ENCODE measurements around a stretch of chr4.

GRCh38 chr4:184804447-184804919 is 21.3 kb downstream of the ACSL1 start:
- PRO-cap, 3 experiments, result no peak in any of the 3 experiments
- RAMPAGE, long total RNA, 4 experiments, result no peak in any of the 4 experiments
- RRBS, result no CpG with 5 or more reads among the region's 9 CpGs

- PRO-cap, 3 experiments, result peak in 3 of 3 experiments; most common plus-strand start chr4:184805832 (in 3); most common minus-strand start chr4:184805553 (in 3)
- RAMPAGE, long total RNA, 4 experiments, result start-site peak on the minus strand in 4 of 4 experiments, at chr4:184805530-184805738 at its widest, 33 to 356 reads per replicate
- RRBS, result 9% methylated on average over 1 of the region's 8 CpGs
These were observed 20.4 kb downstream of the ACSL1 start for GRCh38 chr4:184805193-184805984.

- PRO-cap, 3 experiments, result no peak in any of the 3 experiments
- RAMPAGE, long total RNA, 4 experiments, result no peak in any of the 4 experiments
- RRBS, result no CpG with 5 or more reads among the region's 6 CpGs
These were observed 19.6 kb downstream of the ACSL1 start for GRCh38 chr4:184805995-184806677.

DNA sequence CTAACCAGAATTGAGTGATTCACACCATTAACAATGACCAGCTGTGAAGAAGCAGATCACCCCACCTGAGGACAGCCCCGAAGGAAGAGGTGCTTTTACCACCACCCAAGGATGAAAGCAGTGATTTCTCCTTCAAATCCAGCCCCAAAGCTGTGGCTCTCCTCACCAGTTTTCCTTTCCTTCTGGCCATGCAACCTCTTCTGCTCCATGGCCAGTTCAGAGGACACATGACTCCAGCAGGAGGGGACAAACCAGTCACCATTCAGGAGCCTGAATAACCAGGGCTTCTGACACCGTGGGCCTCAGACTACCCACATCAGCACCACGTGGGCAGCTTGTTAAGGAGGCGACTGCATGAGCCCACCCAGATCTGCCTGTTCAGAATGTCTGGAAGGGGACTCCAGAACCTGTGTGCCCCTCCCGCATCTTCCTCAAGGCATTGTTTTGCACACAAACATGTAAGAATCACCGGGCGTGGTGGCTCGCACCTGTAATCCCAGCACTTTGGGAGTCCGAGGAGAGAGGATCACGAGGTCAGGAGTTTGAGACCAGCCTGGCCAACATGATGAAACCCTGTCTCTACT is 21.1 kb upstream of the ACSL1 start:
- PRO-cap, 3 experiments, result no peak in any of the 3 experiments
- RAMPAGE, long total RNA, 4 experiments, result no peak in any of the 4 experiments
- RRBS, result no CpG with 5 or more reads among the region's 10 CpGs

DNA sequence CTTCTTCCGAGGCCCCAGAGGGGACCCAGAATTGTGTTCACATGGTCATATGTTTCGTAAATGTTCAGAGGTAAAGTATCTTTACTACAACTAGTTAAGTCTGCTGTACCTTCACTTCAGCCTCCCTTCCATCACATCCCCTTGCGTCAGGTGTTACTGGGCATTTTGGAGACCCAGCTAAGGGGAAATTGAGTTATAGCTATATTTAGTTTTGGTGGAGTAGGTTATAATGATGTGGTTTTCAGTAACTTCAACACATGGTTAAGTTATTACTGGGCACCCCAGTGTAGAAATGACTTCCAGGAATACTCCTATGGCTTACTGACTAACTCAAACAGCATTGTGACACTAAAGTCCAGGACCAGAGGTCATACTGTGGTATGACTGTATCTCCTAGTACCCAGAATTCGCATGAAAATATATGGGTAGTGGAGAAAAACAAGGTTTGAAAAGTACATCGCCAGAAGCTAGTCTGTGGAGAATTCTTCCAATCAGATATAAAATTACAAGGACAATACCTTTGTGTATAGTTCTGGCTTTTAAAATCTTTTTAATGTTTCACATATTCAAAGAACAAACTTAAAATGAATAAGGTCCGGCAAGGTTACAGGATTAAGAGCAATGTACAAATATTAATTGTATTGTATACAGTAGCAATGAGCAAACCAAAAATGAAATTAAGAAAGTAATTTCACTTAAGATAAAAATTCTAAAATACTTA is 23.5 kb upstream of the ACSL1 start:
- PRO-cap, 3 experiments, result no peak in any of the 3 experiments
- RAMPAGE, long total RNA, 4 experiments, result no peak in any of the 4 experiments
- RRBS, result no CpG with 5 or more reads among the region's 6 CpGs

DNA sequence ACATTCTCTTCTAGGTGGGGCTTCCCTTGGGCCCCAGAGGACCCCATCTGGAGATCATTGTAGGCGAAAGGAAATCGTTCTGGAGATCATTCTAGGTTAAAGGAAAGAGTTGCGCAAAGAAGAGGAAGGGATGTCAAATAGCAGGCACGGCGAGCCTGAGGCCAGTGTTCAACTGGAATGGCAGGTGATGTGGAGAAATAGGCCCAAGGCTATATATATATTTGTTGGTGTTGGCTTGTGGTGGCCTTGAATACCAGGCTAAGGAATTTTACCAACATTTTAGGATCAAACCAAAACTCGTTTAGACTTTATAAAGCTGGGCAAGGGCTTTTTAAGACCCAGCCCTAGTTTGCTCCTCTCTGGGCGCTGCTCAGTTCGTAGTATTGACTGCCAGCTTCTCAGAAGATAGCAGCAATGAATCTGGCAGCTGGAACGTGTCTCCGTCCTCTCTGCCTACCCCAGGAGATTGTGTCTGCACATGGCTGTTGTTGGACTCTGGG is 68.5 kb upstream of the ACSL1 start:
- PRO-cap, 3 experiments, result peak in 1 of 3 experiments; most common plus-strand start position 136 of the sequence (in 1)
- RAMPAGE, long total RNA, 4 experiments, result no peak in any of the 4 experiments
- RRBS, result no CpG with 5 or more reads among the region's 10 CpGs

DNA sequence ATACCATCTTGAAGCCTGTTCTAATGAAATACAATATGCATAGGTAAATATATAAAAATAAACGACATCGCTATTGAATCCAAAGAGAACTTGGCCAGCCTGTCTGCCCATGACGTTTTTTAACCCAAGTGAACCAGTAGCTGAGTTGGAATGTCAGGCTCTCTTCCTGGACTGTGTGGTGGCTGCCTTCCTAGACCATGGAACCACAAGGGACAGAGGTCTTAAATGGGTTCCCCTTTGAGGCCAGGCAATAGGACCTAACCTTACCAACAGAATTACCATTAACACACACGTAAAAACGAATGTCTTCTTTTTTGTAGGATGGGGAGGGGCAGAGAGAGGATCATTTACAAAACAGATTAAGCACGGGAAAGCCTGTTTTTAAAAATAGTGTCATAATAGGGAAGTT is 69.3 kb upstream of the ACSL1 start:
- PRO-cap, 3 experiments, result peak in 1 of 3 experiments; most common minus-strand start position 214 of the sequence (in 1)
- RAMPAGE, long total RNA, 4 experiments, result no peak in any of the 4 experiments
- RRBS, result no CpG with 5 or more reads among the region's 6 CpGs

DNA sequence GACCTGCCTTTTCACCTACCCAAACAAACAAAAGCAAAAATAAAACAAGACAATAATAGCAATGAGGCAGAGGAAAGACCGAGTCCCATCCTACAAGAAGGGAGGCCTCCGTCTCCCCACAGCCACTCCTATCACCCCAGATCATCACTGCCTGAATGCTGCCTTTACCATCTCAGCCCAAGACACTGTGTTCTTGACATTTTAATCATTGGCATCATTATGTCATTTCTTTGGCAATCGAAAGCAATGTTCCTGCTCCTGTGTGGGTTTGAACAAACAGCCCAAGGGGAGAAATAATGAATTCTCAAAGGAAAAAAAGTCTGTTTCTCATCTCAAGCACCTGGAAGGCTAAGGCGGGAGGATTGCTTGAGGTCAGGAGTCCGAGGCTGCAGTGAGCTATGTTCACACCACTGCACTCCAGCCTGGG is 73.0 kb upstream of the ACSL1 start:
- PRO-cap, 3 experiments, result no peak in any of the 3 experiments
- RAMPAGE, long total RNA, 4 experiments, result no peak in any of the 4 experiments
- RRBS, result no CpG with 5 or more reads among the region's 5 CpGs

GRCh38 chr4:185108020-185108457 is 35.0 kb upstream of the SLC25A4 start:
- PRO-cap, 3 experiments, result no peak in any of the 3 experiments
- RAMPAGE, long total RNA, 4 experiments, result no peak in any of the 4 experiments
- RRBS, result no CpG with 5 or more reads among the region's 2 CpGs

- PRO-cap, 3 experiments, result no peak in any of the 3 experiments
- RAMPAGE, long total RNA, 4 experiments, result no peak in any of the 4 experiments
- RRBS, result no CpG with 5 or more reads among the region's 2 CpGs
These were observed 10.0 kb downstream of the SNX25 start for GRCh38 chr4:185219487-185219797.

DNA sequence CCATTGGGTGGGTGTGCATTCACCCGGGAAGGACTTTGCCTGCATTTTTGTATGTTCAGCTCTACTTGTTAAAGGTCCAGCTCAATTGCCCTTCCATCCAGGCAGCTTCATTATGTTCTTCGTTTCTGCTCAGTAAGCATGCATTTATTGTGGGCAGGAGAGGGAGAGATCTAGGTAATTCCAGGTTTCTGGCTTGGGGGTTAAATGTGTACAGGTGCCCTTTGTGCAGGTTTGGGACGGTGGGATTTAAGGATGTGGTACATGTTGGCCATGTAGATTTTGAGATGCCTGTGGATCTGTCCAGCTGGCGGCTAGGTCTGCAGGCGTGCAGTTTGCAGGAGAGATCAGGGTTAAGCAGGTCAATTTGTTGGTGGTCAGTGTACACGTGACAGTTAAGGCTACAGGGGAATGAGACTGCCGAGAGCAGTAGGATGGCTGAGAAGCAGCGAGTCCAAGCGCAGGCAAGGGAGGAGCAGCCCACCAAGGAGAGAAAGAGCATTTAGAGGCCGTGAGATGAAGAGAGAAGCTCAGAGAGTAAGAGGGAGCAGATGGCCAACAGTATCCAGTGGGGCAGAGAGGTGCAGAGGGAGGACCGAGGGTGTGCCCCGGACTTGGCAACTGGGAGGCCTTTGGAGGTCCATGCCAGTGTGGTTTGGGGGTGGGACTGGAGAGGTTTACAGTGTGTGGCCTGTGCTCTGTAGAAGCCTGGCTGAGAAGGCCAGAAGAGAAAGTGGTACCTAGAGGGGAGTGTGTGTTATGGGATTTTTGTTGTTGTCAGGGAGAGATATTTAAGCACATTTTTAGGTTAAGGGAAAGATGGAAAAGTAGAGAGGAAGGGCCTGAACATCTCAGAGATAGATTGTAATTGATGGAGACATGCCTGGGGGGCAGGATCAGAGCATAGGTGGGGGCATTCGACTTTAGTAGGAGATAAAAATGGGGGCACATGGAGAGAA is 18.3 kb downstream of the SNX25 start:
- PRO-cap, 3 experiments, result no peak in any of the 3 experiments
- RAMPAGE, long total RNA, 4 experiments, result no peak in any of the 4 experiments
- RRBS, result no CpG with 5 or more reads among the region's 13 CpGs

DNA sequence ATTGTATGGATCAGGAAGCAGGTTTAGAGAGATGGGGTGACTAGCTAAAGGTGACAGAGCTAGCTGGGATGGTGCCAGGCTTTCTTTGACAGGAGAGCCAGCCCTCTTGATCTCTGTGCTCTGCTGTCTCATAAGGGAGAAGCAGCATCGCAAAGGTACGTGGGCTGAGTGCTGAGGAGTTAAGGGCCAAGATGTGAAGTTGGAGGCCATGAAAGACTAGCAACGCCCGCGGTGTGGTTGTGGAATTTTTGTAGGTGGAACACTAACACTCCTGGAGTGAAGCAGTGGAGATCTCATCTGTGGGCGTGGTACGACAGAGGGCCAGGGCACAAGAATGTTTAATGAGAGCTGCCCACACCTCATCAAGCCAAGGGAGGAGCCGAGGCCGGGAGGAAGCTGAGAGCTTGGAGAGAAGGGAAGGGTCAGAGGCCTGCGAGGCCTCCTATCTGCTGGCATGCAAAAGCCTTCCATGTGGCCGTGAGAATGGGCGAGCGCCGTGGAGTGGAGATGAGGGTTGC is 19.5 kb downstream of the SNX25 start:
- PRO-cap, 3 experiments, result no peak in any of the 3 experiments
- RAMPAGE, long total RNA, 4 experiments, result no peak in any of the 4 experiments
- RRBS, result no CpG with 5 or more reads among the region's 14 CpGs

DNA sequence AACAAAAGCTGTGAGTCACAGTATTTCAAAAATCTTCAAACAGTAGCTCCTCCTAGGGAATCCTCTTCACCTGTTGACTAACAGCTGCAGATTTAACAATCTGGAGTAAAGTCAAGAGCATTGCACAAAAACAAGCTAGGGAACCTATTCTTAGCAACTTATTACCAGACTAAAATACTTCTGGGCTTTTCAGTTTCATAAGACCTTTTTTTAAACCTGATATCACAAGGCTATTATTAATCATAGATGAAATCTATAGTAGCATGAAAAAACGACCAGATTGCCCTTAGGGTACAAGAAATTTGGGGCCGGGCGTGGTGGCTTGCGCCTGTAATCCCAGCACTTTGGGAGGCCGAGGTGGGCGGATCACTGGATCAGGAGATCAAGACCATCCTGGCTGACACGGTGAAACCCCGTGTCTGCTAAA is 8.2 kb upstream of the CCDC110 start:
- PRO-cap, 3 experiments, result no peak in any of the 3 experiments
- RAMPAGE, long total RNA, 4 experiments, result no peak in any of the 4 experiments
- RRBS, result no CpG with 5 or more reads among the region's 8 CpGs

GRCh38 chr4:185504349-185505326 is 30.7 kb downstream of the PDLIM3 start:
- PRO-cap, 3 experiments, result peak in 1 of 3 experiments; most common minus-strand start chr4:185504465 (in 1)
- RAMPAGE, long total RNA, 4 experiments, result no peak in any of the 4 experiments
- RRBS, result no CpG with 5 or more reads among the region's 21 CpGs

- PRO-cap, 3 experiments, result peak in 2 of 3 experiments; most common minus-strand start chr4:185536521 (in 2)
- RAMPAGE, long total RNA, 4 experiments, result no peak in any of the 4 experiments
- RRBS, result no CpG with 5 or more reads among the region's 8 CpGs
These were observed 867 bp upstream of the PDLIM3 start for GRCh38 chr4:185536065-185536682.

- PRO-cap, 3 experiments, result no peak in any of the 3 experiments
- RAMPAGE, long total RNA, 4 experiments, result no peak in any of the 4 experiments
- RRBS, result no CpG with 5 or more reads among the region's 20 CpGs
These were observed 53.8 kb upstream of the PDLIM3 start for GRCh38 chr4:185588821-185589726.

DNA sequence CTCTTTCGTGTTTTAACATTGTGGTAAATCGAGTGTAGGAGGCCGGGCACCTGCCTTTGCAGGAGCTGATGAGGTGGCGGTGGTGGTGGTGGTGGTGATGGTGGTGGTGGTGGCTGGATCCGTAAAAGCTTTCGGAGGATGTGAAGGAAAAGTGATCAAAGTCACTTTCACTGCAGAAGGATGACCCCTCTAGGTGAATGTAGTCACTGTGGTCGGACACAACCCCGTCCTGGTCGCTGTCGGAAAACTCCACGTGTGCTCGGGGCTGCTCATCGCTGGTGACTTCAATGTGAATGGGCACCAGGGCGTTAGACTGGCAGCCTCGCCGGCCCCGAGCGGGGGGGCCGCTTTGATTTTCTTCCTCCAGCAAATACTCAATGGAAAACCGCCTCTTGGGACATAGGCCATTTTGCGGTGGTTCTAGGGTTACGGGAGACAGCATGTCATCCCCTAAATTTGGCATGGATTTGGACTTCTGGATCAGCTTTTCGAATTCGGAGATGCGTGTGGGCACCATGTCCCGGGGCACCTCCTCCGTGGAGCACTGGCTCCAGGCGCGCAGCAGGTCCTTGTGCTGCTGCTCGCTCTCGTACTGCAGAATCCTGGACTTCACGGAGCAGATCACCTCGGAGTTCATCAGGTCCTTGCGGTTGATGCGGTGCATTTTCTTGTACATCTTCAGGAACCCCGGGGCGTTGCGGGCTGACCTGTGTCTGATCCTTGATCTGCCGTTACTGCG is 88.2 kb upstream of the PDLIM3 start:
- PRO-cap, 3 experiments, result no peak in any of the 3 experiments
- RAMPAGE, long total RNA, 4 experiments, result no peak in any of the 4 experiments
- RRBS, result 97% methylated on average over 5 of the region's 40 CpGs

- PRO-cap, 3 experiments, result peak in 1 of 3 experiments; most common minus-strand start chr4:185721512 (in 1)
- RAMPAGE, long total RNA, 4 experiments, result no peak in any of the 4 experiments
- RRBS, result no CpG with 5 or more reads among the region's 9 CpGs
These were observed 90.8 kb downstream of the SORBS2 start for GRCh38 chr4:185721198-185721666.

DNA sequence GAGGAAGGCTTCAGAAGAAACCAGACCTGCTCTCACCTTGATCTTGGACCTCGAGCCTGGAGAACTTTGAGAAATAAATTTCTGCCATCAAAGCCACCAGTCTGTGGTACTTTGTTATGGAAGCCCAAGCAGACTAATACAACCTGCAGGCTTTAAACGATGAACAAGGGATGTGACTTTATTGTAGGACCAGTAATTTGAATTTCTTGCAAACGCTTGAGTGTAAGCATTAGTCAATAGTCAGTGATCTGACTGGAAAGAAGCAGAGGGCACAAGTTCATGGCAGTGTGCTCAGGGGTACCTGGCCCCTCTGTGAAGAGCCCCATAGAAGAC is 64.8 kb downstream of the SORBS2 start:
- PRO-cap, 3 experiments, result peak in 1 of 3 experiments; most common minus-strand start position 65 of the sequence (in 1)
- RAMPAGE, long total RNA, 4 experiments, result no peak in any of the 4 experiments
- RRBS, result no CpG with 5 or more reads among the region's 3 CpGs

GRCh38 chr4:185774706-185775180 is 37.3 kb downstream of the SORBS2 start:
- PRO-cap, 3 experiments, result peak in 2 of 3 experiments; most common plus-strand start chr4:185774999 (in 2); most common minus-strand start chr4:185774957 (in 1)
- RAMPAGE, long total RNA, 4 experiments, result no peak in any of the 4 experiments
- RRBS, result no CpG with 5 or more reads among the region's 6 CpGs